Jurkat, Clone E6-1 (cell line): ENCODE results near the genes ARHGAP25 and GKN1.

DNA sequence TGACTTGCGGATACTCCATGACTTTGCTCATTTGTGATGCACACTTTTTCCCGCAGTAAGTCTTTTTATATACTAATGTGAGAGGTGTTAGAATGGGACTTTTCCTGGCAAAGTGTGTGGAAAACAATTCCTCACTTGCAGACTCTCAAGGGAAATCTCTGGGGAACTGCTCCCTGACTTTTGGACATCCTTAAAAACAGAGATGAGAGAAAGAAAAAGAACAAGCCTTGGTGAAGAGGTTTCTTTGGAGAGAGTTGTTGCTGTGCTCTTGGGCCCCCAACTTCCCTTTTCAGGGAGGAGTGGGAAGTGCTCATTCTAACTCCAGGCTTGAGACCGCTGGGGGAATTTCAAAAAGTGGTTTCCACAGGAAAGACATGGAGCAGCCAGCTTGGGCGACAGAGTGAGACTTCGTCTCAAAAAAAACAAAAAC, 142.6 kb upstream of the SPRED2 start:
- RRBS, result no CpG with 5 or more reads among the region's 5 CpGs

- RRBS, result 5% methylated on average over 17 of the region's 65 CpGs
These were observed 867 bp upstream of the MEIS1 start for GRCh38 chr2:66433782-66434734.

- RRBS, result no CpG with 5 or more reads among the region's 7 CpGs
These were observed 312 bp upstream of the MEIS1 start for GRCh38 chr2:66434735-66434890.

DNA sequence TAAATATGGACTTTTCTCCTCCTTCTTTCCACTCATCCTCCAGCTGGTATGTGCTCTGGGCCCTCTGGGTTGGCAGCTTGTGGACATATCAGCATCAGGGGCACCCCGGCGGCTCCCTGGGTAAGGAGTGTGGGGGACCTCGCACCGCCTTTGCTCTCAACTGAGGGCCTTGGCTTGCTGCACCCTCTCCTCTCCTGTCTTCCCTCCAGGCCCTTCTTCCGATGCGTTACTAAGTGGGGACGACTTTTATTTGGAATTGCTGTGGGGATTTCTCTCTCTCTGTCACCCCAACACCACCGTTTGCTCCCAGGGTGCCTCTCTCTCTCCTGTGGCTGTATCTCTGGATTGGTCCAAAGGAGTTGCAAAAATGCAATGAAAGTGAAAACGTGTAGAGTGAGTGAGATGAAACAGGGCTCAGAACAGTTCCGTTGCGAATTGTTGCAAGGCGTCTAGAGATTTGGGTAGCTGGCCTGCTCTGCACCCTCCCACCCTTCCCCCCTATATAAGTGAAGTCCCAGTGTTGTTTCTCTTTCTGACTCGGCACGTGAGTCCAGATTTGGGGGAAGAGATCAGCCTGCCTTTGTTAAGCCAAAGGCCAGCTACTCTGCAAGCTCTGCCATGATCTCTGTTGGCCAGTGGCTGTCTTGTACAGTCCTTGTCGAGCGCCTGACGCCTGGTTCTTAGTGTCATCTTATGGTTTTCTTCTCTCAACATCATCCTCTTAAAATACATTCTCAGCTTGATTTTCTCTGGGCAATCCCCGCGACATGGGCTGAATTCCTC, 9.0 kb downstream of the MEIS1 start:
- RRBS, result no CpG with 5 or more reads among the region's 19 CpGs

DNA sequence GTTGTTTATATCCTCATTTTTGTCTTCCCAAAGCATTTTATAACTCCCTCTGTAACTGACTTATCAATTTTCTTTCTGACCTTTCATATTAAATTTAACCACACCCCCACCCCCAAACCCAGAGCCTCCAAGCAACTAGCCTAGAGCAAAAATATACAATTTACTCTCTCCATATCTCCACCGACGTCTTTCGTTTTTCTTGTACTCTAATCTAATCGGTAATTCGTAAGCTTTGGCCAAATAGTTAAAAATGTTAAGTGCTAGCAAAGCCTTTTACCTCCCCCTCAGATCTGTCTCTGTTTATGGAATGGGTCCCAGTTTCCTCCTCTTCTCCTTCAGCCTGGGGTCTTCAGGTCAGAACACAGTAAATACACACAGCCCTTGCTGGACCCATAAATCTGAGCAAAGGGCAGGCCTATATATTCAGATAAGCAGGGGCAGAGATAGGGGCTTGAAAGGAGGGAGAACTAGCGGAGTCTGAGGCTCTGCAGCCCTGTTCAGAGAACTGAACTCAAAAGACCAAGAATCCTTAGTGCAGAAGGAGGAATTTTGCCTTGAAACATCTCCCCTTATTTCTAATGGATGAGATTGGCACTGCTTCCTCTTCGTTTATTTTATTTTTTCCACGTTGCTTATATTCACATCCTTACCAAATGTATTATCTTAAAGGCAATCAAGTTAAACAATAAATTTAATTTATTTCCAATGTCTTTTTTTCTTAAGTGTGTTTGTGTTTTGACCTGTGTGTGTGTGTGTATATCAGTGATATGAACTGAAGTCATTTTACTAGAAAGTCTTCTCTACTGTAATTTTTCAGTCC, 267.5 kb downstream of the MEIS1 start:
- RRBS, result no CpG with 5 or more reads among the region's 8 CpGs

GRCh38 chr2:66853545-66854243, 418.8 kb downstream of the MEIS1 start:
- RRBS, result no CpG with 5 or more reads among the region's 8 CpGs

DNA sequence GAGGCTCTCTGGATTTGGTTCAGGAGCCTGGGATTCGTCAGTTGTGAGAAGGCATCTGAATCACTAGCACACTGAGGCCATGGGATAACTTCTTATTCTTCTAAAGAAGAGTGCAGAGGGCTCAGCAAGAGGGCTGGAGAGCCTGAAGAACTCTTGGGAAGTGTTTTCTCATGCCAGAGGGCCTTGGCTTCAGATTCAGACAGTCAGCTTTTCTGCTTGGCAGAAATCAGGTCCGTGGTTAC, 332.0 kb upstream of the ETAA1 start:
- RRBS, result no CpG with 5 or more reads among the region's 2 CpGs

DNA sequence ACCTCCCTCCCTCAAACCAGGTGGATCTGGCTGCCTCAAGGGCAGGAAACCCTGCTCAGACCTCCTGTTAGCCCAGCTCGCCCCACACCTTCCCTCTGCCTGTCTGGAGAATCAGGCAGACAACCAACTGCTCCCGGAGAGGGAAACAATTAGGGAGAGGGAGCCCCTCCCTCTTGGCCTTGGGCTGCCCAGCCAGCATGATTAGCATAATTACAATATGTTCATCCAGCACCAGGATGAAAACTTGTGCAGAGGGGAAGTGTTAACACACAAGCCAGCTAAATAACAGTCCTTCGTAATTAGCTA, 185.5 kb downstream of the C1D start:
- RRBS, result no CpG with 5 or more reads among the region's 3 CpGs

DNA sequence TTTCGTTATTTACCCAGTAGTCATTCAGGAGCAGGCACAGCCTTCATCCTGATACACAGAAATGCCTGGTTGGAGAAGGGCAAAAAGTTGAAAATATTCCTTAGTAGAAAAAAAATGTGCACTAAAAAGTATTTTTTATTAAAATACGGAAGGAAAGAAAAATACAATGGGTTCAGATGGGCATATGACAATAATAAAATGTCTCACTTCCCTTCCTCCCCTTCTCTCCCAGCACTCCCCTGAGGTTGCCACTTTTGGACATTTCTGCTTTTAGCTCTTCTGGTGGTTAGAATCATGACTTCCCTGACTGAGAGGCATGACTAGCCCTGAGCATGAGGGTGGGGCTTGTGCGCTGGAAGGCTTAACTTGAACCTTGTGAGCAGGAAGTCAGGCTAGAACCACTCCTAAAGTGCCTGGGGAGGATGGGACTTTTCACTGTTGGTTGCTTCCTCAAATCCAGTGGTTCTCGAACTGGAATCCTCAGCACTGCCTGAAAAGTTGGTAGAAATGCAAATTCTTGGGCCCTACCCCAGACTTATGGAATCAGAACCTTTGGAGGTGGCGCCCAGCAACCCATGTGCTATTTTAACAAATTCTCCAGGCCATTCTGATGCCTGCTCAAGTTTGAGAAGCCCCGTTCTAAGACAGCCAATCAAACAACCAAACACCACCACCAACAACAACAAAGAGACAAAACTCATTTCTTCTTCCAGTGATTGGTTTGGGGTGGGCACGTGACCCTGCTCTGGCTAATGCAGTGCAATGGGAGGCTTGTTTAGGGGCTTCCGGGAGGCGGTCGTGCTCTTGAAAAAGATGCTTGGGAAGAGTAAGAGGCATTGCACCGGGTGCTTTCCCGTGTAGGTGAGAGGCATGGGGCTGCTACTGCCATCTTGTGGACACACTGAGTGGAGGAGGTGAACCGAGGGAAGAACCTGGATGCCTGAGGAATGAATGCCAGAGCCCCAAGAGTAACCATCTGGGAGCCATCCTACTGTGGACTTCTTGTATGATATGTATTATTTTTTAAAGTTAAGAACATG, 19.6 kb upstream of the ARHGAP25 start:
- RRBS, result 65% methylated on average over 3 of the region's 13 CpGs

GRCh38 chr2:68732053-68732473, 2.5 kb upstream of the ARHGAP25 start:
- RRBS, result no CpG with 5 or more reads among the region's 10 CpGs

DNA sequence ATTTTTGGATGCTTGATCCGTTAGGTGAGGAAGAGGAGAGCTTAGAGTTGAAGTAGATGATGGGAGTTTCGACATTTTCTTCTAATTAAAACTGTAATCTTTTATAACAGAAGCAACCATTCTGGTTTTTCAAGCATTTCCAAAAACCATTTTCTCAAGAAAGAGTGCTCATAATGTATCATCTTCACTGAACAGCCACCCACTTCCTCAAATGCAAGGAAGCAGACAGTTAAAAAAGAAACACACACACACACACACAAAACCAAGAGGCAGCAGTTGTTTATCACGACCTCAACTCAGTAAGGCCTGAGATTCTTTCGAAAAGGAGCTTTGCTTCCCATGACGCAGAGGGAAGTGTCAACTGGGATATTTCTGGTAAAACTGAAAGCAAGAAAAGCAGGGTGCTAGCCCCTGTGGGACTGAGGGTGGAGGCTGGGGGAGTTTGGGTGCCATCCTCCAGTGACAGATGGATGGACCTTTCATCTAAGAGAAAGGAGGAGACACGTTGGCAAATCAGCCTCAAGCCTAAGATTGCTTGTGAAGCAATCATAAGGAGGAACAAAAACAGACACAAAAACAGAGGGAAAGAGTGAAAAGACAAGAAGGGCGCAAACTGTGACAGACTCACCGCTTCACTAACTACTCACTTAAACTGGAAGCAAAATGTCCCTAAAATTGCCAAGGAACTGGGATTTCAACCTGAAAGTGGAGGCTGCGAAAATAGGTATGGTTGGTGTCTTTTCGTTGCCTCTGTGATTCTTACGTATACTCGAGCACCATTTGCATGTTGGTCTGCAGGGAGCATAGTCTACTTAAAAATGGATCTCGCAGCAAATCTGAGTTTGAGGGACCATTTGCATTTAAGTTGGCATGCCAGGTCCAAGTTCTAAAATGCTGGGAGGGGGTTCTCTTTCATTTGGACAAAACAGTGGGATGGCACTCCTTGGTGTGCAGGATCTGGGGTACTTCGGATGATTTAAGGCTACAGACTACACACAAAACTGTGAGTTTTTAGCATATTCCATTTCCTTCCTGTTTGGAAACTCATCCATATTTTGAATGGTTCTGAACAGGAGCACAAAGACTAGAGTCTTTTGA, at the start of gene ARHGAP25:
ARHGAP25 (plus strand) TSS at position 275 of the 1,098 bp plus-strand sequence.
- RRBS, result no CpG with 5 or more reads among the region's 14 CpGs

DNA sequence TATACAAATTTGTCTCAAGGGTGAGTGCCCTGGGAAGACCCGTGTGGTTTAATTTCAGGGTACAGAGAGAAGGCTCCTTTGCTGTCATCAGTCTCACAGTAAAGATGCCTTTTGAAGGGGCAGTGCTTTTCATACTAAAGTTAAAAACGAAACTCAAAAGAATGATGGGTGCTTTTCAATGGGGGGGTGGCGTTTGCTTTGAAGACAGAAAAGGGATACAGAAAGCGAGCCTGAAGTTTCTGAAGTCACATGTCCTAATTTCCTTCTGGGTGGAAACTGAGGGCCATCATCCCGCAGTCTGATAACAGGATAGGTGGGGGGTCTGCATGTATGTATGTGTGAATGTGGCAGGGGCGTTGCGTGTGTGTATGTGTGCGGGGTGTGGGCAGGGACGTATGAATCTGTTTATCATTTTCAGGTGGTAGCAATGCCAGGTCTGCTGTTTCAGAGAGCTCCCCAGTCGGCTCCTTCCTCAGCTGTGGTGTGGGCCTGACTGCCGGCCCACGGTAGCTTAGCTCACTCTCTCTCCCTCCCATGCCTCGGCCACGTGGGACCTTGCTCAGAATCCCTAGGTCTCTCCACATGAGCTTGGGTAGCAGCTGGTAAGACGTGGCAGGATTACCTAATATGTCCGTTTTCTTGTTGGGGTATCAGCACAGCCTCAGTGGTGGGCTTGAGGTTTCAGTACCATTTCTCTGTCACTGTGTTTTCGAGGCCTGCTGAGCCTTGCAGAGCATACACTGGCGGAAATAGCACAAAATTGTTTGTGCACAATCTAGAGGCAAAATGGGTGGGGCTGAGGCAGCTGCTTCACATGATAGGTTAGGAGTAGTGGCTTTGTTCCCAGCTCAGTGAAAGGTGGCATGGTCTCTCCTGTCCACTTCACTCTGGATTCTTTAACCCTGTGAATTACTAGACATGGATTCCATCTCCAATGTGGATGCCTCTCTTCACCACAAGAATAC, 32.8 kb downstream of the ARHGAP25 start:
- RRBS, result no CpG with 5 or more reads among the region's 18 CpGs

DNA sequence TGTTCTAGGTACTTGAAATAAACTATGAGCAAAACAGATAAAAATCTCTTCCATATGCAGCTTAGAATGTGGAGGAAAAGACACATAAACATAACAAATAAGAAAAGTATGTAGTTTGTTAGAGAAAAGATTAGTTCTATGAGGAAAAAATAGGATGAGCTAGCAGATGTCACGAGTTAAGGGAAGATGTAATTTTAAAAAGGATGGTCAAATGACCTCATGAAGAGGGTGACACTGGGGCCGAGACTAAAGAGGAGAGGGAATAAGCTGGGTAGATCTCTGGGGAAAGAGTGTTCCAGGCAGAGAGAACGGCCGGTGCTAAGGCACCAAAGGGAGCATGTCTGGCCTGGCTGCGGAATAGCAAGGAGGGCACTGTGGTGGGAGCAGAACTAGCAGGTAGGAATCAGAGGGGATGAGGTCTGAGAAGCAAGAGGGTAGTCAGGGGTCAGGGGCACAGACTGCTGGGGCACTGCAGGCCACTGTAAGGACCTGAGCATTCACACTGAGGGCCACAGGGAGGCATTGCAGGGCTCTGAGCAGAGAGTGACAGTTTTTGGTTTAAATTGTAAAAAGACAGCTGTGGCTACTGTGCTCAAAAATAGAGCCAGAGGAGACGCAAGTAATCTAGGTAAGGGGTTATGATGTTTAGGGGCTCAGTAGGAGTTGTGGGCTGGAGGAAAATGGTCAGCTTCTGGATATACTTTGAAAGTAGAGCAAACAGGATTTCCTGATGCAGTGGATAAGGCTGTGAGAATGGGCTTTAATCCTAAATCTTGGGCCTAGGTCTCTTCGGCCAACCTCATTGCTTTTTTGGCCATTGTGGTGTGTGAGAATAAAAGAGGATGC, 41.4 kb downstream of the ARHGAP25 start:
- RRBS, result no CpG with 5 or more reads among the region's 7 CpGs

DNA sequence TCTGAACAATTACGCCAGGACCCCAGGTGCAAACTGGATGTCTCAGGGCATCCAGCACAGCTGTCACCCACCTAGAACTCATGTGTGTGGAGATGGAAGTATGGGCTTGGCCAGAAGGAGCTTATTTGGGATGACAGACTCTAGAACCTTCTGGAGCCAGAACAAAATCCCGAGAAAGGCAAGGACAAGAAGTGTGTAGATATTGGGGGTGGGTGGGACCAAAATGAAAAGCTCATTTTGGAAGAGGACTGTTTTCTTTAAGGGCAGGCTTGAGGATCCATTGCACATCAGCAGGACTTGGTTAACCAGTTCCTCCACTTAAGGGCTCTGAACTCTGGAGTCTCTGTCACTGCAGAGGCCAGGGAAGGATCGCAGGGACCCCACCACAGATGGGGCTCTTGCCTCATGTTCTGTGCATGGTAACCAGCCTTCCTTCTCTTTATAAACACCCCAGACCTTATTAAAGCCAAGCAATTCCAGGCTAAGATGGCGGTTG, 42.1 kb downstream of the ARHGAP25 start:
- RRBS, result no CpG with 5 or more reads among the region's 4 CpGs

DNA sequence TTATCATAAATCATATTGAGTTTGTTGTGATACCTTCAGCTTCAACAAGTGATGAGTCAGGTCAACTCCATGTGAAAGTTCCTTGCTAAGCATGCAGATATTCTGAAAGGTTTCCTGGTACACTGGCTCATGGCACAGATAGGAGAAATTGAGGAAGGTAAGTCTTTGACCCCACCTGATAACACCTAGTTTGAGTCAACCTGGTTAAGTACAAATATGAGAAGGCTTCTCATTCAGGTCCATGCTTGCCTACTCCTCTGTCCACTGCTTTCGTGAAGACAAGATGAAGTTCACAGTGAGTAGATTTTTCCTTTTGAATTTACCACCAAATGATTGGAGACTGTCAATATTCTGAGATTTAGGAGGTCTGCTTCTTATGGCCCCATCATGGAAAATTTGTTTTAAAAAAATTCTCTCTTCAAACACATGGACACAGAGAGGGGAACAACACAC, at the start of gene GKN1:
GKN1 (plus strand) TSS at position 242 of the 453 bp plus-strand sequence.
- RRBS, result no CpG with 5 or more reads among the region's 1 CpG

DNA sequence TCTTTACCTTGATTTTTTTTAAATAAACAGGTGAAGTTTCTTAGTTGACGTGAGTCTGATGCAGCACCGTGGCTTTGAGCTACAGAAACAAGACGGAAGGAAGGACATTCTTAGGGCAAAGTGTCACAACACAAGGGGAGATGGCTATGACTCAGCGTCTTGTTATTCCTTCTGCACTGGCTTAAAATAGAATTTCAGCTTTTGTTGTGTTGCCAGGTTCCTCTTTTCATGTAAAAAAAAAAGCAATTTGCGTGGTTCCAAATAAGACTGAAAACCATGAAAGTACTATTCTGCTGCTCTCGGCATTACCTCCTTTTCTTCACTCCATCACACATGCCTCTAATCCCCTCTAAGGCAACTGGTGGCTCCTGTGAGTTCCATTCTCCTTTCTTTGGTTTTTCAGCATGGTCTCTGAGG, 150.1 kb downstream of the ANTXR1 start:
- RRBS, result no CpG with 5 or more reads among the region's 6 CpGs

- RRBS, result no CpG with 5 or more reads among the region's 8 CpGs
These were observed 133.2 kb downstream of the GFPT1 start for GRCh38 chr2:69253589-69254399.

GRCh38 chr2:69271877-69272212, 115.2 kb downstream of the GFPT1 start:
- RRBS, result no CpG with 5 or more reads among the region's 3 CpGs

- RRBS, result no CpG with 5 or more reads among the region's 4 CpGs
These were observed 4.4 kb downstream of the GFPT1 start for GRCh38 chr2:69382527-69383169.